SK-N-SH (cell line): ENCODE measurements around a stretch of chr11.

DNA sequence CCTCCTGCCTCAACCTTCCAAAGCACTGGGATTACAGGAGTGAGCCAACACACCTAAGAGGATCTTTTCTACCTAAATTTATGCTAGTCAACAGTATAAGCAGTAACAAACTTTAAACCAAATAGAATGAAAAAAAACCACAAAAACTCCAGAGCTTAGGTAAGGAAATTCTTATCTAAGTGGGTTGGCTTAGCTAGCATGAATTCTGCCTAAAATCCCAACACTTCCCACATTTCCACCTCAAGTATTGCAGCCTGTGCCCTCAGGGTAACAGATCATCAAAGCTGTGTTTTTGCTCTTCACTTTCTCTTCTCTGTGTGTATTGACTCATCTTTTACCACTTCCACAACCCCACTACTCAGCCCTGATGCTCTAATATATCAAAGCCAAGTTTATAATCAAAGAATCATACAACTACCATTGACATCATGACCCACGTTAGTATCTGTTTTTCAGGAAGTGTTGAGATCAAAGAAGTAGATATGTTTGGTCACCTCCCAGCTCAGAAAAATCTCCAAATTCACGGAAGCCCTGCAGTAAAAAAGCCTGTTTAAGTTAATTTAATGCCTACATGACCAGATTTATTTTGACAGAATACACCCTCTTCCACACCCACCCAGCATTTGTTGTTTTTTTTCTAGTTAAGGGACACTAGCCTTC, 93.5 kb upstream of the SPON1 start:
- RRBS: no CpG with 5 or more reads among the region's 2 CpGs
CAGE:
- cytosol, long polyA plus RNA: no peak
- long polyA plus RNA: no peak
- nucleus, long polyA plus RNA: no peak

DNA sequence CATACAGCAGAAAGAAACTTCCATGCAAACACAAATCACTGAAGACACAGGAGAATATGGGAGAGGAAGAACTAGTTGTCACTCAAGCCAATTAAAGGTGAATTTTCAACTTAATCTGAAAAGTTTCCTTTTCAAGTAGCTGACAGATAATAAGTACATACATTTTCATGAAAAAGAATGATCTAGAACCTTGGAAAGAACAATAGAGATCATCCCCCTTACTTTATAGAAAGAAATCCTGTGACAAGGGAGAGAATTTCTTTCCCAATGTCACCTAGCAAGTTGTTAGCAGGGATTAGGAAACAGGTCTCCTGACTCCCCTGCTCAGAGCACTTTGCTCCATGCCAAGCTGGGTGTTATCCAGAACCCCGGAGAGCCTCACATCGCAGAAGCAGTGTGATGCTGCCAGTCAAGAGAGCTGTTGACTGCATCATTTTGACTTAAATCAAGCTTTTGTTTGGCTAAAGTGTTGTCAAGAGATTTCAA, 3.5 kb upstream of the RRAS2 start:
- RRBS: no CpG with 5 or more reads among the region's 2 CpGs
CAGE:
- cytosol, long polyA plus RNA: no peak
- long polyA plus RNA: no peak
- nucleus, long polyA plus RNA: no peak

GRCh38 chr11:14554665-14555505, 34.7 kb upstream of the PSMA1 start:
- RRBS: no CpG with 5 or more reads among the region's 4 CpGs
CAGE:
- cytosol, long polyA plus RNA: no peak
- long polyA plus RNA: no peak
- nucleus, long polyA plus RNA: no peak

DNA sequence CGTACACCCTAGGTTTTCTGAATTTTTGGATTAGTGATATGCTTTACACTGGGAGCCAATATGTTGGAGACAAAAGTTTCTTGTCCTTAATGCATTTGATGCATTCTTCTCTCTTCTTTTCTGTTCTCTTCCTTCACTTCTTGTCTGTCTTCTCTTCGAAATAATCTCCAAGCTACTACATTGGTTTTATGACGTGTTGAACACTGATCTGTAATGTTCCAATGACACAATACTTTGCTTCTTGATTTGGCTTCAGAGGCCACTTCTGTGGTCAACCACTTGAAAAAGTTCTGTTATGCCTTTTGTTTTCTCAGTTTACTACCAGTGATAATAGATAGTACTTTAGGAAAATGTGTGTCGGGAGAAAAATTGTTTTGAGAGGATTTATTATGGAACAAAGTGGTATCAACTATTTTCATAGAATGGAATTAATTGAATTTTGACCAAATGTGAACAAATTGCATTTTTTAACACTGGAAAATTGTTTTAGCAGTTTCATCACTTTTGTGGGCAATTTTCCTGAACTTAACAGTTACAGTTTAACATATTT, 2.6 kb downstream of the PDE3B start:
- RRBS: no CpG with 5 or more reads among the region's 4 CpGs
CAGE:
- cytosol, long polyA plus RNA: no peak
- long polyA plus RNA: no peak
- nucleus, long polyA plus RNA: no peak

- RRBS: no CpG with 5 or more reads among the region's 5 CpGs
CAGE:
- cytosol, long polyA plus RNA: no peak
- long polyA plus RNA: no peak
- nucleus, long polyA plus RNA: no peak
Observed at GRCh38 chr11:14823016-14823487, 69.0 kb downstream of the CYP2R1 start.

GRCh38 chr11:14863463-14864007, 28.5 kb downstream of the CYP2R1 start:
- RRBS: no CpG with 5 or more reads among the region's 5 CpGs
CAGE:
- cytosol, long polyA plus RNA: no peak
- long polyA plus RNA: no peak
- nucleus, long polyA plus RNA: no peak

DNA sequence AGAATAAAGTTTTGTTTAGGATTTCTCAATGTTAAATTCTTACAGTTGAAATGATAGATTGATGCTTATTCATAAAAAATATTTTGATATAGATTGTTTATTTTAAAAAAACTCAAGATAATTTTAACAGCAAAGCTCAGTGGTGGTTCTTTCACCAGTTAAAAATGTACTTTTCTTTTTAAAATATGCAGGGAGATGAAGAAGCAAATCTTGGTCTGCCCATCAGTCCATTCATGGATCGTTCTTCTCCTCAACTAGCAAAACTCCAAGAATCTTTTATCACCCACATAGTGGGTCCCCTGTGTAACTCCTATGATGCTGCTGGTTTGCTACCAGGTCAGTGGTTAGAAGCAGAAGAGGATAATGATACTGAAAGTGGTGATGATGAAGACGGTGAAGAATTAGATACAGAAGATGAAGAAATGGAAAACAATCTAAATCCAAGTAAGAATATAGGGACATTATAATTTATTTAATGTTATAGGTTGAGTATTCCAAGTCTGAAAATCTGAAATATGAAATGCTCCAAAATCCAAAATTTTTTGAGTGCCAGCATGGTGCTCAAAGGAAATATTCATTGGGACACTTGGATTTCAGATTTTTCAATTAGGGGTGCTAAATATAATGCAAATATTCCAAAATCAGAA, 24.6 kb downstream of the CYP2R1 start:
- RRBS: no CpG with 5 or more reads among the region's 2 CpGs
CAGE:
- cytosol, long polyA plus RNA: no peak
- long polyA plus RNA: no peak
- nucleus, long polyA plus RNA: no peak

DNA sequence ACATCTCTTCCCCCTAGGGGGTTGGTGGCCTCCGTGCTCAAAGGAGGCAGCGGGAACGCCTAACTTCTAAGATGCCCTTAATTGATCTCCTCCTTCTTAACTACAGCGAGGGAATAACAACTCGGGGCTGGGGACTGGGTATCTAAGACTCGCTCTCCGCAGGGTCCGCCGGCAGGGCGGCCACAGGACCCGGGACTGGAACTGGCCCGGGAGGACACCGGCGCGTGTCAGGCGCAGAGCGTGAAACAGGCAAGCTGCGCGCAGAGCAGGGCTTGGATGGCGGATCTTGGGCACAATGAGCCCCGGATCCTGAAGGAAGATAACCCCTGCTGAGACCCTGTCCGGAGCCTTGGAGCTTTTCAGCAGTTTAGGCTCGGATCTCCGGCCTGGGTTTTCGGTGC, 2.0 kb upstream of the CALCA start:
- RRBS: 10% methylated on average over 9 of the region's 25 CpGs
CAGE:
- cytosol, long polyA plus RNA: no peak
- long polyA plus RNA: no peak
- nucleus, long polyA plus RNA: no peak

GRCh38 chr11:15649902-15650727, 535.4 kb downstream of the INSC start:
- RRBS: 4% methylated on average over 7 of the region's 43 CpGs
CAGE:
- cytosol, long polyA plus RNA: no peak
- long polyA plus RNA: no peak
- nucleus, long polyA plus RNA: no peak

DNA sequence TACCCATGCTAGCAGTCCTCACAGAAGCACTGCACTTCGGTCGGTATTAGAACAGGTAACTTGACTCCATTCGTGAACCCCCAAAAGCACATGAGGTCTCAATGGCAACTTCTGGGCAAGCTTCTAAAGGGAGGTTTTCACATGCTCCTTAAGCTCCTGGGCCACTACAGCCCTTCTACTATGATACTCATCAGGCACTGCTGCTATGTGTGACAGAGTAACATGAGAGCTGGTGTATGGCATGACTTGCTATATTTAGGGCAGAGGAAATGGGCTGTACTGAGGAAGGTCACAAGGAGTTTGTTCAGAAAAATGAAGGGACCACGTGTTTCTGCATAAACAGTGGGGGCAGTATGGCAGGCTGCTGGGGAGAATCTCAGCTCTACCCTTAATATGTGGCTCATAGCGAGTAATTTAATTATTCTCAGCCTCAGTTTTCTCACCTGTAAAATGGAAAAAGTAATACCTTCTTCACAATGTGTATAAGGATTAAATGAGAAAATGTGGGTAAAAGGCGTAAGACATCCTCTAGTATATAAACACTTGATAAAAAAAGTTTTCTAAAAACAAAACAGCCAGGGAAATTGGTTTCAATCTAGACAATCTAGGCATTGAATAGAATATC, 343.9 kb downstream of the SOX6 start:
- RRBS: no CpG with 5 or more reads among the region's 6 CpGs
CAGE:
- cytosol, long polyA plus RNA: no peak
- long polyA plus RNA: no peak
- nucleus, long polyA plus RNA: no peak

DNA sequence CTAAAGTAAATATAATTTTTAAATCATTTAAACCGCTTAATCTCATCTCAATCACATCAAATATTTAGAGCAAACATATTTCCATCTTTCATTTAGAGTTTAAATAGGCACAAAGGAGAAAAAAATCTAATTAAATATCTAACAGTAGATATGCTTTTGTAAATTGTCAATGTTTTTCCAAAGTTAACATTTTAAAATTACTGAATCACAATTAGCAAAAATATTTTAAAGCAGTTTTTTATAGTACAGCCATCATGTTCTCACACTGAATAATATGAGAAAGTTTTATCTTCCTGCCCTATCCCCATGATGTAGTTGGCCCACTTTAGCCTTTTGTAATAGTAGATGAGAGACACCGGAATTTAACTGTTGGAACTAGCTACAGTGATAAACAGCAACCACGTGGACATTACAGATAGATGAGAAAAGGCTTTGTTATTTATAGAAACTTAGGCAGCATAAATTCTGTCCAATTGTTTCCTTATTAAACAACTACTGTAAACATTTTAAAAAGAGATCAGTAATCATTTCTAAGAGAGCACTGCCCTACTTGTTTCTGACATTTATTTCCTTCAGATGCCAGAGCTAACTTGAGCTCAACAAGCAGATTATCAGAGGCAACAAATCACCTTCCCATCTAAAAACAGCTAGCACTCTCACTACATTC, 63.3 kb downstream of the SOX6 start:
- RRBS: no CpG with 5 or more reads among the region's 3 CpGs
CAGE:
- cytosol, long polyA plus RNA: no peak
- long polyA plus RNA: no peak
- nucleus, long polyA plus RNA: no peak

GRCh38 chr11:16346644-16347381, 9.5 kb downstream of the SOX6 start:
- RRBS: no CpG with 5 or more reads among the region's 1 CpG
CAGE:
- cytosol, long polyA plus RNA: no peak
- long polyA plus RNA: no peak
- nucleus, long polyA plus RNA: no peak

DNA sequence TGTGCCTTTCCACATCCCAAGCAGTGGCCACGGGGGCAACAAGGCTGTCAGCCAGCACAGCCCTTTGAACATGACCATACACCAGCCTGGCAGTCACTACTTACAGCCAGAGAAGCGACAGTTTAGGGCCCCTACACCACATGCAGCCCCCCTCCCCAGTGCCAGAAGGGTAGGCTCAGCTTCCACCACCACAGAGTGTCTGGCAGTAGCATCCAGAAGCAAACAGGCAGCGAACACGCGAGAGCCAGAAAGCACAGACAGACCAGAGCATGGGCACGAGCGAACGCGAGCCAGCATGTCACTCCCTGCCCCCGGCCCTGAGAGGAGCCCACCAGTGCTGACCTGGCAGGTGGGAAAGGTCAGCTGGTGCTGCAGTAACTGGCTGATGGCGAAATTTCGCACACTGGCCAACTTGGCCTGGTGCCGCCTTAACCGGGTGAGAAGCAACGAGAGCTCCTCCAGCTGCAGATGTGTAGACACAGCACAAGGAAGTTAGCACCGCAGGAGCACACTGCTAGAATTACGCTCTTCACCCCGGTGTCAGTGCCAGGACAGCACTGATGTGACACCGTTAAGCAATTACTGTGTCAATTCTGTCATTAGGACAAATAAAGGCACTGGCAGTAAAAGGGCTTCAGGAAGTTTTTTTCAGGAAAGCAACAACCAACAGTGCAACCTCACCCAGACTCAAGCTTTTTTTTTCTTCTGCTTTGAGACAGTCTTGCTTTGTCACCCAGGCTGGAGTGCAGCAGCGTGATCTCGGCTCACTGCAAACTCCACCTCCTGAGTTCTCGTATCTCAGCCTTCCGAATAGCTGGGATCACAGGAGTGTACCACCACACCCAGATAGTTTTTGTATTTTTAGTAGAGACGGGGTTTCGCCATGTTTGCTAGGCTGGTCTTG, 76.6 kb downstream of the C11orf58 start:
- RRBS: 74% methylated on average over 4 of the region's 25 CpGs
CAGE:
- cytosol, long polyA plus RNA: no peak
- long polyA plus RNA: no peak
- nucleus, long polyA plus RNA: no peak

- RRBS: no CpG with 5 or more reads among the region's 4 CpGs
CAGE:
- cytosol, long polyA plus RNA: no peak
- long polyA plus RNA: no peak
- nucleus, long polyA plus RNA: no peak
Observed at GRCh38 chr11:16968954-16969691, 45.1 kb downstream of the PLEKHA7 start.

- RRBS: 86% methylated on average over 21 of the region's 39 CpGs
CAGE:
- cytosol, long polyA plus RNA: no peak
- long polyA plus RNA: no peak
- nucleus, long polyA plus RNA: no peak
Observed at GRCh38 chr11:17012755-17013584, 1.2 kb downstream of the PLEKHA7 start.

DNA sequence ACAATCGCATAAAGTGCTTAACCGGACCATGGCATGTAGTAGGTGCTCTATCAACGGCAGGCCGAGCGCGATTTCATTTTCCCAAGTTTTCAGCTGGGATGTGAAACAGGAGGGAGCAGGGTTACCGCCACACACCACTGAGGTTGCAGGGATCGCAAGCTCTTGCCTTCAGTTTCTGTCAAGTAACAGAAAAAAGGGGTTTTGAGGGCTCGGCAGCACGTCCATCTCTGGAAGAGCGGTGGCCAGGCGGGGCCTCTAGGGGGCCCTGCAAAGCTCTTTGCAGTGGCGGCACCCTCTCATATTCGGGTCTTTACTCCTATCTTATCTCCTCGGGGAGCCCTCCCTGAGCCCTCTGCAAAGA, 738 bp upstream of the PLEKHA7 start:
- RRBS: no CpG with 5 or more reads among the region's 15 CpGs
CAGE:
- cytosol, long polyA plus RNA: no peak
- long polyA plus RNA: no peak
- nucleus, long polyA plus RNA: no peak

DNA sequence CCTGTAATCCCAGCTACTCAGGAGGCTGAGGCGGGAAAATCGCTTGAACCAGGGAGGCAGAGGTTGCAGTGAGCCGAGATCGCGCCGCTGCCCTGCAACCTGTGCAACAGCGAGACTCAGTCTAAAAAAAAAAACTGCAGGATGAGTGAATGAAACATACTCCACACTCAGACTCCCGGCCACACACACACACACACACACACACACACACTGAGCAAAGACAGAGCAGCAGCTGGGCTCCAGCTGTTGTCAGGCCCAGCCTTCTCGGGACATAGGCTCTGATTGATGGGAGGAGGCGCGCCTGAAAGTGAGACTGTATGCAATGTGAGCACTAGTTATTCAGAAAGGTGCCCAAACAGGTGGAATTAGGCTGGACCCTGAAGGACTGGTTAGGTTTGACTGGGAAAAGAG, 1.5 kb upstream of the PLEKHA7 start:
- RRBS: no CpG with 5 or more reads among the region's 11 CpGs
CAGE:
- cytosol, long polyA plus RNA: no peak
- long polyA plus RNA: no peak
- nucleus, long polyA plus RNA: no peak

GRCh38 chr11:17143381-17143725, 64.4 kb downstream of the PIK3C2A start:
- RRBS: no CpG with 5 or more reads among the region's 4 CpGs
CAGE:
- cytosol, long polyA plus RNA: no peak
- long polyA plus RNA: no peak
- nucleus, long polyA plus RNA: no peak

DNA sequence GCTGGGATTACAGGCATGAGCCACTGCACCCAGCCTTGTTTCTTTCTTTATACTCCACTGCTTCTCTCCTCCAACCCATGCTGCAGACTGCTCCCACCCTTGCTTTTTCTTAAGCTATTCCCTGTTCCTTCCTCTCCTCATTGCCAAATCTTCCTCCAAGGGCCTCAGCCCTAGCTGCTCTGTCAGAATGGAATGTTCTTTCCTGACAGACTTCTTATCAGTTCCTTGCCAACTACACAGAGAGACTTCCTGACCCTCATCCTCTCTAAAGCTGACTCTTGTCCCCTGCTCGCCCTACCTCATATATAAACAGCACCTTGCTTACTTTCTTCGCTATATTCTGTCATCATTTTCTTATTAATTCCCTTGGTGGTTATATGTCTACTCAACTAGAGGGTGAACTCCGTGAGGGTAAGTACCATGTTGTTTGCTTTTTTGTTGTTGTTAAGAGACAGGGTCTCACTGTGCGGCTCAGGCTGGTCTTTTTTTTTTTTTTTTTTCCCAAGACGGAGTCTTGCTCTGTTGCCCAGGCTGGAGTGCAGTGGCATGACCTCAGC, 17.0 kb upstream of the PIK3C2A start:
- RRBS: no CpG with 5 or more reads among the region's 5 CpGs
CAGE:
- cytosol, long polyA plus RNA: no peak
- long polyA plus RNA: no peak
- nucleus, long polyA plus RNA: no peak

- RRBS: no CpG with 5 or more reads among the region's 4 CpGs
CAGE:
- cytosol, long polyA plus RNA: no peak
- long polyA plus RNA: no peak
- nucleus, long polyA plus RNA: no peak
Observed at GRCh38 chr11:17542138-17542606, 2.0 kb downstream of the USH1C start.